Type B pancreatic cell (in vitro differentiated cells): ENCODE results near the gene DDX21.

GRCh38 chr10:62059563-62060073, 158.1 kb downstream of the ARID5B start:
- PRO-cap = no peak

GRCh38 chr10:62067618-62068169, 166.2 kb downstream of the ARID5B start:
- PRO-cap = no peak

- PRO-cap = no peak
Measured at GRCh38 chr10:62068313-62068951, 166.9 kb downstream of the ARID5B start.

GRCh38 chr10:62091236-62092171, 177.1 kb downstream of the RTKN2 start:
- PRO-cap = no peak

DNA sequence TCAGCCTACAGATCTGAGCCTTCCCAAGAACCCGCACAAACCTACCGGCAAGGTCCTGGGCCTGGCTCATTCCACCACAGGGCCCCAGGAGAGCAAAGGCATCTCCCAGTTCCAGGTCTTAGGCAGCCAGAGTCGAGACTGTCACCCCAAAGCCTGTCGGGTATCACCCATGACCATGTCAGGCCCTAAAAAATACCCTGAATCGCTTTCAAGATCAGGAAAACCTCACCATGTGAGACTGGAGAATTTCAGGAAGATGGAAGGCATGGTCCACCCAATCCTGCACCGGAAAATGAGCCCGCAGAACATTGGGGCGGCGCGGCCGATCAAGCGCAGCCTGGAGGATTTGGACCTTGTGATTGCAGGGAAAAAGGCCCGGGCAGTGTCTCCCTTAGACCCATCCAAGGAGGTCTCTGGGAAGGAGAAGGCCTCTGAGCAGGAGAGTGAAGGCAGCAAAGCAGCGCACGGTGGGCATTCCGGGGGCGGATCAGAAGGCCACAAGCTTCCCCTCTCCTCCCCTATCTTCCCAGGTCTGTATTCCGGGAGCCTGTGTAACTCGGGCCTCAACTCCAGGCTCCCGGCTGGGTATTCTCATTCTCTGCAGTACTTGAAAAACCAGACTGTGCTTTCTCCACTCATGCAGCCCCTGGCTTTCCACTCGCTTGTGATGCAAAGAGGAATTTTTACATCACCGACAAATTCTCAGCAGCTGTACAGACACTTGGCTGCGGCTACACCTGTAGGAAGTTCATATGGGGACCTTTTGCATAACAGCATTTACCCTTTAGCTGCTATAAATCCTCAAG, 176.3 kb downstream of the RTKN2 start:
- PRO-cap = no peak

GRCh38 chr10:62236030-62236229, 32.7 kb downstream of the RTKN2 start:
- PRO-cap = no peak

- PRO-cap = no peak
Measured at GRCh38 chr10:62658465-62658906, 146.0 kb upstream of the ADO start.

DNA sequence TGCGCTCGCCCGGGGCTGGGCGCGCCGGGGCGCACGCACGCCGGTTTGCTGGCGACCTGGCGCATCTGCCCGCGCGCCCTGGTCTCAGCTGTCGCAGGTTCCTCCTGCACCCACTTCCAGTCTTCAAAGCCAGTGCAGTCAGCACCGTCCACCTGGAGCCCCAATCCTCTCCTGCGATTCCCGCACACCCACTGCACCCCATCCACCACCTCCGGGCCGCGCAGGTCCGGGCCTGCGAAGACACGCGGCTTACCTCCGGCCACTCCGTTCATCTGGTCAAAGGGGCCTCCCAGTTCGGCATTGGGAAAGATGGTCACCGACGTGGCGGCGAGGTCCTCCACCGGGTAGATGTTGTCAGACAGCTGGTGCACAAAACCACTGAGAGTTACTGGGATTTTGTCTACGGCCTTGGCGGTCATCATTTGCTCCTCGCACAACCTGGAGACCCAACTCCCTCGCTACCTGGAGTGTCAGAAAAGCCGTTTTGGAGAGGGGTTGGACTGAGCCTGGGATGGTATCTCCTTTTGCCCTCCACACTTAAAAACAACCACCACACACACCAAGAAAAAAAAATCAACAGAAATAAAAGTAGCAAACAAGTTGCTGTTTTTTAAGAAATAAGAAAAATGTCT, 442 bp downstream of the EGR2 start:
- PRO-cap = no peak

GRCh38 chr10:63134193-63134854, 1.2 kb downstream of the NRBF2 start:
- PRO-cap = no peak

GRCh38 chr10:63267066-63268204, 134.3 kb downstream of the NRBF2 start:
- PRO-cap = bidirectional peak, plus-strand start at chr10:63267964, minus-strand start at chr10:63267911

DNA sequence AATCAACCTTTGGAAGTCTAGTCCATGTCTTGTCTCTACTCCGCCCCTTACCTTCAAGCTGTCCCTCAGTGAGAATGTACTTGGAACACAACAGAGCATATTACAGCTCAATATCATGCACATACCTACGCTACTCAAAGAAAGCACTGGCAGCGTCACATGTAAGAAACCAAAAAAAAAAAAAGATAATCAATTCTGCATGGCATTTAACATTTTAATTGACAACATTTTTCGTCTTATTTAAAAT, 1.3 kb downstream of the JMJD1C start:
- PRO-cap = no peak

DNA sequence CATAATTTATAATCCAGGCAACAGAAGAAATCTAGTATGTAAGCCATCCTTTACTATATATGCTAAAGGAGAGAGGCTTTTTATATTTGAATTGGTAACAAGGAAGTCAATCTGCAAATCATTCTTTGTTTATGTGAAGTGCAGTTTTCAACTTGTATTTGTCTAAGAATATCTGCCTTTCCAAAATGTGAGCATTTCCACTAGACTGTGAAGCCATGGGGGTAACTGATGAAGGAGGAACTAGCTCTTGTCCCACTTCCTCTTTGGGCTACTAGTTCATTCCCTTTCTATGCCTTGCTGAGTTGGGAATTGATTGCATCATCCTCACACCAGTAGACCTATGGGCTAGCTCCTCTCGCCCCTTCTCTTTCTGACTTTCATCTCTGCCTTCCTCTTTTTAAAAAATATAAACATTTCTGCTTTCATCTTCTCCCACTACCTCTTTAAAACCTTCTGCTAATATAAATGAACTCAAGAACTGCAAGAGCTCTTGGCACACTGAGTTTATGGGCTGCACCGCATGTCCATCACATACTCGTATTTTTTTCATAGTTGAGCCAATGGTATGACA, 181.8 kb downstream of the REEP3 start:
- PRO-cap = no peak

DNA sequence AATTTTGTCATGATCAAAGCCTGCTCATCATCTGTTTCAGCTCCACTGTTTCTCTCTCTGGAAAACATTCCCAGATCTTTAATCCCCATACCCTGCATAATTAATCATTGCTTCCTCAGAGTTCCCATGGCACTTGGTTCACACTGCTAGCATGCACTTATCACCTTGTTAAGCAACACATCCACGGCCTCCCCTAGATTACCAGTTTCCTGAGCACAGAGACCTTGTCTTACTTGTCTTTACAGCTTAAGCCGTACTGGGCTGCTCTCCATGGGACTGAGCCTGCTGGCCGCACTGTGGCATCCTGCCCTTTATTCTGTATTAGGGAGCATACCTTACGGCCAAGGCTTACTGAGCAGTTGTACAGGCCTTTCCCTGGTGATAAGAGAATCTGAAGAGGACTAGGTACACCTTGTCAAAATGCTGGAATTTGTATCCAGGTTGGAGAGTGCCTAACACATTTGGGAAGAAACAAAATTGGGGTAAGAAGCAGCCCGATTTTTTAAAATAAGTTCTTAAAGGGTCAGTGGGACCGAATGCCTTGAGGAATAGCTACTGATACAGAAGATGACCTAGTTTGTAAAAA, 190.2 kb downstream of the REEP3 start:
- PRO-cap = no peak

- PRO-cap = no peak
Measured at GRCh38 chr10:64370032-64370614, 848.9 kb downstream of the REEP3 start.

DNA sequence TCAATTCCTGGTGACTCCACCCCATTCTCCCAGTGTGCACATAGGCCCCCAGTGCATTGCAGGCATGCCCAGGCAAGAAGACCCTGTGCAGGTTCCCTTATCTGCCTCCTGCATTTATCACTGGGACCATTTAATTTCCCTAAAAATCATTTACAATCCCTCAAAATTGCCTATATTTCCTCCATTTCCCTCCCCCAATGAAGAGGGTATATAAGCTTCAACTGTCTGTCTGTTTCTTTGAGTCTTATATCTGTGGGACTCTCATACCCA, 354.7 kb downstream of the LRRTM3 start:
- PRO-cap = no peak

GRCh38 chr10:68230889-68231906, 715 bp downstream of the ATOH7 start:
- PRO-cap = unidirectional peak, plus-strand start at chr10:68231221

GRCh38 chr10:68525658-68526178, 1.6 kb downstream of the SLC25A16 start:
- PRO-cap = no peak

DNA sequence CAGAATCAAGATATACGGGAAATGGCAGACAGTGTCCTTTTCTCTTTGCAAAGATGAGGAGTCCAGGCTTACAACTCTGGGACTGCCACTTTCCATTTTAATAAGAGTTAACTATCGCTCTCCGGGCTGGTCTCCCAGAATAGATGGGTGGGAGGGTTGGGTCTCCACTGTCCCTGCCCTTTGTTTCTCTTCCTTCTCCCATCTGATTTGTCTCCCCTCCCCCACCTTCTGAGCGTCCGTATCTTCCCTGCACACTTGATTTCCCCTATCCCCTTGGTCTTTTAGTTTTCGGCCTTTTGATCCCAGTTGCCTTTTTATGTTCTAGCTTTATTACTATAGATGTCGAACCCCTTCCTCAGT, 2.4 kb downstream of the TET1 start:
- PRO-cap = no peak

DNA sequence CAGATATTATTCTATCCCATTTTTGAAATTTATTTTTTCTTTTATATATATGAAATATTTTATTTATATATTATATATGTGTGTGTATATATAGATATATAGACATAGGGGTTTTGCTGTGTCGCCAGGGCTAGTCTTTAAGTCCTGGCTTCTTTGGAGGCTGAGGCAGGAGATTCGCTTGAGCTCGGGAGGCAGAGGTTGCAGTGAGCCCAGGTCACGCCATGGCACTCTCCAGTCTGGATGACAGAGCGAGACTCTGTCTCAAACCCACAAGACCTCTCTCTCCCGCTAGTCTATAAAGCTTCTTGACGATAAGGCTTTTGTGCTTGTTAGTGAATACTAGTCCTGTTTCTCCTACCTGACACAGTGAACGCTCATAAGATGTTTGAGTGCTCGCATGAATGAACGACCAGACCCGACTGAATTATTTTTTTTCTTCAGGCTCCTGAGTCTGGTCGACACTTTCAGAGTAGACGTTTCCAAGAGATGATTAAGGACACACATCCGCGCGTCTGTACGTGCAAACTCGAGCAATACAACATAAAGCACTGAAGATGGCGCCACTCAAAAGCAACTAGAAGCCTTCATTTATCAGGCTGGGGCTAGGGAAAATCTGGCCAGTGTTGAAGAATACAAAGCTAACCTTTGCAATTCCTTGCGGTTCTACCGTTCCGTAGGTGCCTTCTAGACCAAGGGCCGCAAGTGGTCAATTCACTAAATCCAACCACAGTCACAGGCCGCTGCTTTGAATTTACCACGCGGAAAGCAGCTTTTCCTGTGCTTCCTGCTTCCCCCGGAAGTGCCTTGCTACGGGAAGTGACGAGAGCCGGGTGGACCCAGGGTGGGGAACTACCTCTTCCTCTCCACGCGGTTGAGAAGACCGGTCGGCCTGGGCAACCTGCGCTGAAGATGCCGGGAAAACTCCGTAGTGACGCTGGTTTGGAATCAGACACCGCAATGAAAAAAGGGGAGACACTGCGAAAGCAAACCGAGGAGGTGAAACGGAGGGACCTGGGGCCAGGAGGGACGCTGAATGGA, at the start of gene DDX21:
DDX21 (plus strand) TSS at position 854 of the 1,038 bp plus-strand sequence.
- PRO-cap = unidirectional peak, plus-strand start at position 168 of the sequence; bidirectional peak, plus-strand start at position 551 of the sequence, minus-strand start at position 421 of the sequence; bidirectional peak, plus-strand start at position 854 of the sequence, minus-strand start at position 774 of the sequence

DNA sequence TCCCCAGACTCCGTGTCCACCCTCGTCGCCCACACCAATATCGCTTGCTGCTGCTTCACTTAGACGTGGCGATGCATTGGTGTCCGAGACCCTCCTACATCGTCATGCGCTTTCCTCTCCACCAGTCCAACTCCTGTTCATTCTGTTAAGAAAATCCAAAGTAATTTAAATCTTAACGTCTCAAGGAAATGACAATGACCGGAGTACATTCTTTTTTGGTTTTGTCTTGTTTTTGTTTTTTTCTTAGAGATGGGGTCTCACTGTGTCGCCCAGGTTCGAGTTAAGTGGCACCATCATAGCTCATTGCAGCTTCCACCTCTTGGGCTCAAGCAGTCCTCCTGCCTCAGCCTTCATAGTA, 846 bp downstream of the KIFBP start:
- PRO-cap = no peak